ENCODE measurements around the genes FGF1 and TCERG1.

DNA sequence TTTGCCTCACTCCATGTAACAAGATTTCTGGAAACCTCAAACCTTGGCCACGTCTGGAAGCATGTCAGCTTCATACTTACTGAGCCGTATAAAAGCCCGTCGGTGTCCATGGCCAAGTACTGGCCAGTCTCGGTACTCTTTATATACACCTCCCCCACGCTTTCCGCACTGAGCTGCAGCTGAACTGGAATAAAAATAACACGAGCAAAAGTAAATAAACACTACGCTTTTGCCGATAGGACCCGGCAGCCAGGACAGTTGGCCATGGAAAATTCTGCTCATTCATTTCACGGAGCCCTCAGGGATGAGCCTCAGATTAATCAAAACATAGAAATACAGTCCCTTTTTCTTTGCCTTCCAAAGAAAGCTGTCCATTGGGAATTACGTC is 85.3 kb downstream of the FGF1 start:
- PRO-cap = no peak

GRCh38 chr5:142685858-142686802 is at the start of gene FGF1:
Gene FGF1 (minus strand): TSS chr5:142686090.
- PRO-cap = no peak

GRCh38 chr5:142698988-142699312 is 13.1 kb upstream of the FGF1 start:
- PRO-cap = no peak

DNA sequence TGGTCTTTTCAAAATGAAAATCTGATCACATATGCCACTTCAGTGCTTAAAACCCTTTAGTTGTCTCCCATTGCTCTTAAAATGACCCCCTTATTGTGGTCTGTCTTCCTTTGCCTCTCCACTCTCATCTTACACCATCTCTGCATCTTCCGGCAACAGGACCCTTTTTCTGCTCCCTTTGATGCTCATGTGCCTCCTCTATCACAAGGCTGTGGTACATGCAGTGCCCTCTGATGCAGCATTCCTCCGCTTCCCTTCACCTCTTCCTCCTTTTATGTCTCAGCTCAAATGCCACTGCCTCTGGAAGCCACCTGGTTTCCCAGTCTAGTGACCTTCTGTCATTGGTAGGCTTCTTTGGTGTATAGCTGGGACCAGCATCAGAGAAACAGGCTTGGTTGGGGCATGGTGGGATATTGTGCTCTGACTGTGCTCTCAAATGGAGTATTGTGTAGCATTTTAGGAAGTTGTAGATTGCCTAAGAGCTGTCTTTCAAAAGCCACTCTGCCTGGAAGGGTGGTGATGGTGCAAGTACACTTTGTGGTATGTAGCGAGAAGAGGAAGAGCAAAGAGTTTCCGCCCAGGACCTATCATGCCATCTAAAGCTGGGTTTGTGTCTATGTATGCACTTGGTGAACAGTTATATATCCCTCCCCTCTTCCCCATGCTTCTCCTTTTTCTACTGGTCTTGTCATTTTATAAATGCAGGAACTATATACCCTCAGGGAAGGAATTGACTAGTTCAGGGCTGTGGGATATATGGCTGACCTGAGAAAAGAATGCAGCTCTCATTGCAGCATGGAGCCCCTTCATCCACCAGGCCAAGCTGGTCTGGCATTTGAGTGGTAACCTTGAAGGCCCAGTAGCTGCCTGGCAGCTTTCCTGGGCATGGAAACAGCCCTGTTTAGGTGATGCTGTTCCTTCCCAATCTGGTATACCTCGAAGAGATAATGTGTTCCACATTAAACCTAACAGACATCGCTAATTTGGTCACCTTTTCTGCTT is 28.2 kb downstream of the ARHGAP26 start:
- PRO-cap = no peak

DNA sequence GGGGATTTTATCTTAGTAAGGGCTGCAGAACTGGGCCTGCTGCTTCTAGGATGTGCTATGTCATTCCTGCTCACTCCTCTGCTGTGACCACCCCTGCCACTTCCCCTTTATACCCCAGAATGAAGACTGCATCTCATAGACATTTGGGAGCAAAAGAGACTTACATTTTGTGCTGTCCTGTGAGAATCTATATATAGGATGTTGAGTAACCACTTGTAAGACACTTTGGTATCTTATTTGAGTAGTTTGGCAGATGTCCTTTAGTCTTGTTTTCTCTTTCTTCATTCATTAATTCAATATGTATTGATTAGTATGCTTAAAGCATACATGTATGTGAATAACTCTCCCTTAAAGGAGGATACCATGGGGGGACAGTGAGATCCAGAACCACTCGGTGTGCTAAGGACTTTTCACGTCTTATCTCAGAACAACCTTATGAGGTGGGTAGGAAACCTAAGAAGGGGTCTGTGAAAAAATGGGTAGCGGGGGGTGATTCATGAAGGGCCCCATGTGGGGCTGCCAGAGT is 76.4 kb downstream of the ARHGAP26 start:
- PRO-cap = no peak

DNA sequence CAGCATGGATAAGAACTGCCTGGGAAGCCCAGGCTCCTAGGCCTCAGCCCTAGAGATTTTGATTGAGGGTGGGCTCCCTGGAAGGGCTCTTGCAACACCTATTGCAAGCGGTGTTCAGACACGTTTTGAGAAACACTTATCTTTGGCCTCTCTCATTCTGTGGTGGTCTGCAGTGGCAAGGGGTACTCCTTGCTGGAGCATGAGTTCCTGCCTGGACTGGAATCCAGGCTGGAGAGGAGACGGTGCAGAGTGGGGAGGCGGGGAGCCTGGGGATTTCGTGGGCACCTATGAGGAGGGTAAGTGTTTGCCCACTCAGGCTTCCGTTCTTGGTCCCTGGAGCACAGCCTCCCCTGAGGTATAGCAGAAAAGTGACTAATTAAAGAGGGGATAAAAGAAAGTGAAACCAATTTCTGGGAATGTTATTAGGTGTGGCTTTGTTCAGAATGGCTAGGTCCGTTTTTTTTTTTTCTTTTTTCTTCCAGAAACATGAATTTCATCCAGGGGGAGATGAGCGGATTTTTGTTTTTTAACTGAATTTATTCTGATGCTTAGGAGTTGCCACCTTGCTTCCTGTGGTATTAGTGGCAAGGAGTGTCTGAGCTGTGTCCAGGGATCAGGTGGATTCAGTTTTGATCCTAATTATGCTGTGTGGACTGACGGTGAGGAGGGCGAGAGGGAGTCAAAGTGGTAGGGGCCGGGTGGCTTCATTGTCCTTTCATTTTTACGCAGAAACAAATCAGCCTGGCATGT is 90.9 kb downstream of the ARHGAP26 start:
- PRO-cap = no peak

DNA sequence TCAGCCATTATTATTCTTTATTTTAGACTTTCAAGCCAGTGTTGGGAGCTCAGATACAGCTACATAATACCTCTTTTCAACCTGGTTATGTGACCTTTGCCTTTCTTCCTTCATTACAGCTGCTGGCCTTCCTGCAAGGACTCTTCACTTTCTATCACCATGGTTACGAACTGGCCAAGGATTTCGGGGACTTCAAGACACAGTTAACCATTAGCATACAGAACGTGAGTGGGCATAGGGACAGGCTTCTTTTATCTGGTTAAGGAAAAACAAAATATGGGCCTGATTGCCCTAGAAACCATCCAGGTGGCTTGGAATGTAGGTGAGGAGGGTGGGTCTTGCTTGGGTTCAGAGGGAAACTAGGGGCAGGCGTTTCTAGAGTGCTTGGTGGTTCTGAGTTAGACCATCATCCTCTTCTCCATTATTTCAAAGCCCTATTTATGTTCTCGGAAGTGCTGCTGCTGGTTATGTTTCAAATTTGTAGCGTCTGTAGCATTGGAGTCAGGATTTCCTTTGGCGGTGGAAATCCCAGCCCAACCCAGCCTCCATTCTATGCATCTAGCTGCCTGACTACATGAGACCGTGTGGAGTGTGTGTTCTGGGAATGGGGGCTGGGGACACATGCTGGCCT is 131.8 kb downstream of the ARHGAP26 start:
- PRO-cap = no peak

DNA sequence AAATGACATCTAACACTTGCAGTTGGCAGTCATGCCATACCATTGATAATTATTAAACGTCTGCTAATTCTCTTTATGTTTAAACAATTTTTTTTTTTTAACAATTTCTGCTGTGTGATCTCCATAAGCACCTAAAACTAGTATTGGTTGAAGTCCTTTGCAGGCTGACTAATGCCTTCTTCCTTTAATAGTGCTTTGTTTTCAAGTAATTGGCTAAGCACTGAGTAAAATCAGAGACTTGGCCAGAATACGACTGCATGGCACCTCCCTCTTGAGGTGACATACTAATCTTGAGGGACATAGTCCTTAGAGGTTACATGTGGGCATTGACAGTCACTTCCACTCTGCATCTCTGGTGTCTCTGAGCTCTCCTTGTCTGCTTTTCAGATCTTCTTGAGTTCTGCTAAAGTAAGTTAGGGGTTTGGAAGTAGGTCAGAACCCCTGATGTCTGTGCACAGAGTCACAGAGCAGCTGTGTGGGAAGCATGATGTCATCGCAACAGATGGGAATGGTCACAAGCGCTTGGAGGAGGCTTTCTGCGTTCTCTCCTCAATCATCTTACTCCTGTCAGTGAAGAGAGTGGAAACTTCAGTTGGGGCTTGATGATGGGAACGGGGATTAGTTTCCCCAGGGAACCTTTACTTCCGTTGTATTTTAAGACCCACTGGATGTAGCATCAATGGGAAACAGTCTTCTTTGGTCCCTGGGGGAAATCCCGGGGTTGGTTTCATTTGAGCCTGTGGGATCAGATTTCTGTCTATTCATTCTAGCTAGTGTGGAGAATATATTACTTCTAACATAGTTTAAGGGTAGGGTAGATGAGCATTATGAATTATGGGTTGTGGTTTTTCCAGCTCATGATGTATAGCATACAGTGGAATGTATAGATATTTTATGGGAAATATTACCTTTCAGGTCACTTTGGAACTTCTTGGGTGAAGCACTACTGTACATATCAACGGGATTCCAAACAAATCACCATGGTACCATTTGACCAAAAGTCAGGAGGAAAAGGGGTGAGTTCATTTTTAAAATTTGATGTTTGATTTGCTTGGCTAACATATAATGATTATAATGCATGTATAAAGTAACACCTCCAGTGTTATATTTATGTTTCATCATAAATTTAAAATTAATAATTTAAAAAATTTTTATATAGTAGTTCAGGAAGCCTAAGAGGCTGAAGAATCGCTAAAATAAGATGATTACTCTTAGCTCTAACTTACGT is 137.0 kb downstream of the ARHGAP26 start:
- PRO-cap = no peak

DNA sequence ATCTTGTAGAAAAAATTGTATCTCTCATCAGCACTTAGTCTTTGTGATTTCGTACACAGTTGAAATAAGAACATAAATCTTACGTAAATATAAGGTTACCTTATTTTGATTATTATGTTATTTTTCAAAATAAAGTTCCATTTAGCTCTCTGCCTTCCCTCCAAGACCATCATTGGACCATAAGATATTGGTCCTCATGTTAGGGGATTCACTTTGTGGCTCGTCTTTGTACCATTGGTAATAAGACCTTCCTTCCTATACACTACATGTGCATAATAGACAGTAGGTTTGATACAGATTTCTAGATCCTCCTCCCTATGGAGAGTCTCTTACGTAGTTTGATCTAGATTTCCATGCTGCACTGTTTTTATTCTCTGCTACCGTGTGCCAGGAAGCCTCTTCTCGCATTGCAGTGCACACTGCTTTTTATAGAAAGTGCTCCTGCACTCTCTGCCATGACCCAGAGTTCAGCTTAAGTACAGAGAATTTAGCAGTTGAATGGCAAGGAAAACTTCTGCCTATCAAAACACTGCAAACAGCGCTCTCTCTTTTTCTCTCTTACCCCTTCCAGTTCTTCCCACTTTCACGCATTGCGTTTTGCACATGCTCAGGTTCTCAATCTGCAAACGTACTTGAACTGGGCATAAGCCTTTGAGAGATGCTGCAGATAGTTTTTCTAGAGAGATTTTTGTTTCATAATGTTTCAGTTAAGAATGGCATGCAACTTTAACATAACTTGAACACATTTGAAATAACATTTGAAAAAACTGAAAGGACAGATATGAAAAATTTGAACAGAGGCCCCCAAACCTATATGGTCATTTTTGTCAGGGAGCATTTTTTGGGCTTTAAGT is 187.3 kb downstream of the ARHGAP26 start:
- PRO-cap = no peak

DNA sequence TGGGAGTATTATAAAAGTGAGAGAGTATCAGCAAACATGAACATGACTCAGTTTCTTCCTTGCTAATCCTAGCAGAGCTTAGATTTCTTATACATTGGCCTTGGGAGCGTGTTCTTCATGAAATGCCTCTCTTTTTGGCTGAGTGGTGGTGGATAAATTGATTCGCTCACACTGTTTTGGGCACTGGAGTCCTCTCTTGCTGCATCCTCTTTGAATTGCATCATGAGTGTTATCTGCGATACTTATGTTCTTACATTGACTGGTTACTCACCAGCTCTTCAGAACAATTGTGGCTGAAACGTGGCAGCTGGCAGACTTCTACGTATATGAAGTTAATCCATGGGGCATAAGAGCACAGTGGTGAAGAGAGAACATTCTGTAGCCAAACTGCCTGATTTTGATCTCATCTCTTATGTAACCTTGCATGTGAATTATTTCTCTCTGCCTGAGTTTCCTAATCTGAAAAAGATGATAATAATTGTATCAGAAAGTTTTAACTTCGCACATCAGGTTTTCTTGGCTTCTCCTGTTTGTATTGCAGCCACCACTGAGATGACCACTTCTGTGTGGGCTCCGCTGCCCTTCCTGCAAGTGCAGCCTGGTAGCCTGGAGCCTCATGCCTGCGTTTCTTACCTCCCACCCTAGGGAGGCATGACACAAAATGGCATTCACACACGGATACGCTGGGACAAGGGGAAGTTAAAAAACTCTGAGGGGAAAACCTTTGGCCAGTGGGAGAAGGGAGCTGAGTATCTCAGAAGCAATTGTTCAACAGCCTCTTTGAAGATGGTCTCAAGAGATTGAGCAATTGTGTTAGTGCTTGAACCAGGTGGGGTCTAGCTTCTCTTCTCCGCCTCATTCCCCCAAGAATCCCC is 295.2 kb downstream of the ARHGAP26 start:
- PRO-cap = no peak

DNA sequence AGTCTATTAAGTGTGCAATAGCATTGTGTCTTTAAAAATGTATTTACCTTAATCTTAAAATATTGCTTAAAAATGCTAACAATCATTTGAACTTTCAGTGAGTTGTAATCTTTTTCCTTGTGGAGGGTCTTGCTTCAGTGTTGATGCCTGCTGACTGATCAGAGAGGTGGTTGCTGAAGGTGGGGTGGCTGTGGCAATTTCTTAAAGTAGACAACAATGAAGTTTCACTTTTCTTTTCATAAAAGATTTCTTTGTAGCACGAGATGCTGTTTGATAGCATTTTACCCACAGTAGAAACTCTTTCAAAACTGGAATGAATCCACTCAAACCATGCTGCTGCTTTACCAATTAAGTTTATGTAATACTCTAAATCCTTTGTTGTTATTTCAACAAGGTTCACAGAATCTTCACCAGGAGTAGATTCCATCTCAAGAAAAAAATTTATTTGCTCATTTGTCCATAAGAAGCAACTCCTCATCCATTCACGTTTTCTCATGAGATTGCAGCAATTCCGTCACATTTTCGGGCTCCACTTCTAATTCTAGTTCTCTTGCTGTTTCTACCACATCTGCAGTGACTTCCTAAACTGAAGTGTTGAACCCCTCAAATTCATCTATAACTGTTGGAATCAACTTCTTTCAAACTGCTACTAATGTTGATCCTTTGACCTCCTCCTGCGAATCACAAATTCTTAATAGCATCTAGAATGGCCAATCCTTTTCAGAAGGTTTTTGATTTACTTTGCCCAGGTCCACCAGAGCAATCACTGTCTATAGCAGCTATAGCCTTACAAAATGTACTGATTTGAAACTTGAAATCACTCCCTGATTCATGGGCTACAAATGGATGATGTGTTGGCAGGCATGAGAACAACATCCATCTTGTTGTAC is 50.6 kb downstream of the NR3C1 start:
- PRO-cap = no peak

GRCh38 chr5:143379380-143380114 is 23.9 kb downstream of the NR3C1 start:
- PRO-cap = no peak

DNA sequence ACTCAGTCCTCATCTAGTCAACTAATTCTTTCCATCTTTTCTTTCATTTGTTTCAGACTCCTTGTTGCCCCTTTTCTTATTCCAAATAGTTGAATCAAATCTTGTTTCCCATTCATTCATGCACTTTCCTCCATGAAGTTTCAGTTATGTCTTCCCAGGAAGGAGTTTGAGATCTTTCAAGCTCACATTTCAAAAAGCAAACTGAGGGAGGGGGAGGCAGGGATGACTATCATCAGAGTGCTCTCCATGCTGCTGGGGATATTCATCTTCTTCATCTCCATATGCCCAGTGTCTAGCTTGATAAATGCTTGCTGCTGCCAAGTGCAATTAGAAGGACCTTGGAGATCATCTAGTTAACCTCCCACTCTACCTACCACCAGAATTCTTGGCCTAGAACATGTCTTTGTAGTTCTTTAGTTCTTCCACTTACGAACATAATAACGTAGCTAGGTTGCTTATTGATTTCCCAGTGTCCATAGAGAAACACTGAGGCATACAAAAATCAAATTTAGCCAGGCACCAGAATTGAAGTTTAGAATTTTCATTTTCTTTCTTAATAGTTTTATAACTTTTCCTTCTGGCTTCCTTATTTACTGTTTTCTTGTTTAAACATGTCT is 14.4 kb downstream of the NR3C1 start:
- PRO-cap = no peak

GRCh38 chr5:145754469-145755019 is 80.6 kb downstream of the PRELID2 start:
- PRO-cap = no peak

DNA sequence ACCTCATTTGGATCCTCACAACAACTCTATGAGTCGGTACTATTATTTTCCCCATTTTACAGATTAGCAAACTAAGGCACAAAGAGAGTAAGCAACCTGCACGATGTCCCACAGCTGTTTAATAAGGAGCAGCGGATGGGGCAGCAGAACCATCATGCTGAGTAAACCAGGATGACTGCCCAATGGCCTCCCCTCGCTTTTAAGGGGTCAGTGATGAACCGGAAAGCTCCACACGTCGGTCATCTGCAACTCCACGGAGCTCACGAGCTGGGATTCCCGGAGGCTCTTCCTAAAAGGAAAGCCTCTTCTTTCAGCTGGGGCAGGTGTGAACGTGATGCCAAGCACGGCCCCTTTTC is 520 bp downstream of the PRELID2 start:
- PRO-cap = no peak

DNA sequence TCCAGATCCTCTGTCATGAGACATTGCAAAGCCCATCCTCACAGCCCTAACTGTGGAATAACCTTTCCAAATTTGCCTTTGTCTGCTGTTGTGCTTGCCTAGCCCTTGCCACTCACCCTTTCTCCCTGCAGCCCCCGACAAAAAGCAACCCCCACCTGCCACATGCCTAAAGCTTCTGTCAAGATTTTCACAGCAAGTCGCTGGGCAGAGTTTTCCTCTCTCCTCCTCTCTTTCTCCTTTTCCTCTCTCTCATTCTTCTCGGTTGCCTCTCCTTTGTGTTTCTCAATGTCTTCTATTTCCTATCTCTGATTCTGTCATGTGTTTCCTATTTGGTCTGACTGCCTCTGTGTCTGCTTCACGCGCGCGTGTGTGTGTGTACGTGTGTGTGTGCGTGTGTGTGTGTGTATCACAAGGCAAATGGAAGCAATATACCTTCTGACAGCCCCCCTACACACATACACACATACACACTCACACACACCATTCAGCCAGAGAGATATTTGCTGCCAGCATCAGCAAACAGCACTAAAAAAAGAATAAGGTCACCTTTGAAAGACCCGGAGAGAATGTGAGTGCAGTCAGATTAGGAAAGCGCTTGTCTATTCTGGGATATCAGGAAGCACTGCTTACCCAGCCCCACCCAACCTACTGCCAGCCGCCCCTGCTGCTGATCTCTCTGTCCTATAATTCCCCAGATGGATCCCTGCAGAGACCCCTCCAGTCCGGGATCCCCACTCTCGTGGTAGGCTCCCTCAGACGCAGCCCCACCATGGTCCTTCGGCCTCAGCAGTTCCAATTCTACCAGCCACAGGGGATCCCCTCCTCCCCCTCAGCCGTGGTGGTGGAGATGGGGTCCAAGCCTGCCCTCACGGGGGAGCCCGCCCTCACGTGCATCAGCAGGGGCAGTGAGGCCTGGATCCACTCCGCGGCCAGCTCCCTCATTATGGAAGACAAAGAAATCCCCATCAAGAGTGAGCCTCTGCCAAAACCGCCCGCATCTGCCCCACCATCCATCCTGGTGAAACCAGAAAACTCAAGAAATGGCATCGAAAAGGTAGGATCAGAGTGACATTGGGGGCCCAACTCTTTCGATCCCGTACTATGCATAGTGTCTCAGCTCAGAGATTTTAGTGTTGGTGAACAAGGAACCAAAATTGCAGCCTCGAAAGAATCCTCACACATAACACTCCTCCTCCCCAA is 45.8 kb downstream of the PLAC8L1 start:
- PRO-cap = no peak

GRCh38 chr5:146446725-146447427 is at the start of gene TCERG1:
Gene TCERG1 (plus strand): TSS chr5:146447333.
- PRO-cap = bidirectional peak, plus-strand start at chr5:146447311, minus-strand start at chr5:146447111

DNA sequence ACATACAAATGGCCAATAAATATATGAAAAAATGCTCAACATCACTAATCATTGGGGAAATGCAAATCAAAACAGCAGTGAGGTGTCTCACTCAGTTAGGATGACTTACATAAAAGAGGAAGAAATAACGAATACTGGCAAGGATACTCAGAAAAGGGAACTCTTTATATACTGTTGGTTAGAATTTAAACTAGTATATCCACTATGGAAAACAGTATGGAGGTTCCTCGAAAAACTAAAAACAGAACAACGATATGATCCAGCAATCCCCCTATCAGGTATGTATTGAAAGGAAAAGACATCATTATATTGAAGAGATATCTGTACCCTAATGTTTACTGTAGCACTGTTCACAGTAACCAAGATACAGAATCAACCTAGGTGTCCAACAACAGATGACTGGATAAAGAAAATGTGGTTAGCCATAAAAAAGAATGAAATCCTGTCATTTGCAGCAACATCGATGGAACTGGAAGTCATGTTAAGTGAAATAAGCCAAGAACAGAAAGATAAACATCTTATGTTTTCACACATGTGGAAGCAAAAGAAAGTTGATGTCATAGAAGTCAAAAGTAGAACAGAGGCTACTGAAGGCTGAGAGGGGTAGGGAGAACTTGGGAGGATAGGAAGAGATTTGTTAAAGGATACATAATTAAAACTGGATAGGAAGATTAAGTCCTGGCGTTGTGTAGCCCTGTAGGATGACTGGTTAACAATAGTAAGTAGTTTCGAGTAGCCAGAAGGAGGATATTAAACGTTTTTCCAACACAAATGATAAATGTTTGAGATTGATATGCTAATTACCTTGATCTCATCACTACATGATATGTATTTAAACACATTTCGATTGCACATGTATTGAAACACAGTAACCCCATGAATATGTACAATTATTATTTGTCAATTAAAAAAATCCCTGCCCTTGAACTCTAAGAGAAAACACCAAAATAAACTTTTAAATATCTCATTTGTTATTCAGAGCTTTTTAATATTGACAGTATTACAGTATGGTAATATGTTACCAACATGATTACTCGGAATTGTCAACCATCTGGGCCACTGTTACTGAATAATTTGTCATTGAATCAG is 27.2 kb downstream of the GPR151 start:
- PRO-cap = no peak

- PRO-cap = no peak
Measured at GRCh38 chr5:147081253-147081748, 153.5 kb upstream of the STK32A start.

DNA sequence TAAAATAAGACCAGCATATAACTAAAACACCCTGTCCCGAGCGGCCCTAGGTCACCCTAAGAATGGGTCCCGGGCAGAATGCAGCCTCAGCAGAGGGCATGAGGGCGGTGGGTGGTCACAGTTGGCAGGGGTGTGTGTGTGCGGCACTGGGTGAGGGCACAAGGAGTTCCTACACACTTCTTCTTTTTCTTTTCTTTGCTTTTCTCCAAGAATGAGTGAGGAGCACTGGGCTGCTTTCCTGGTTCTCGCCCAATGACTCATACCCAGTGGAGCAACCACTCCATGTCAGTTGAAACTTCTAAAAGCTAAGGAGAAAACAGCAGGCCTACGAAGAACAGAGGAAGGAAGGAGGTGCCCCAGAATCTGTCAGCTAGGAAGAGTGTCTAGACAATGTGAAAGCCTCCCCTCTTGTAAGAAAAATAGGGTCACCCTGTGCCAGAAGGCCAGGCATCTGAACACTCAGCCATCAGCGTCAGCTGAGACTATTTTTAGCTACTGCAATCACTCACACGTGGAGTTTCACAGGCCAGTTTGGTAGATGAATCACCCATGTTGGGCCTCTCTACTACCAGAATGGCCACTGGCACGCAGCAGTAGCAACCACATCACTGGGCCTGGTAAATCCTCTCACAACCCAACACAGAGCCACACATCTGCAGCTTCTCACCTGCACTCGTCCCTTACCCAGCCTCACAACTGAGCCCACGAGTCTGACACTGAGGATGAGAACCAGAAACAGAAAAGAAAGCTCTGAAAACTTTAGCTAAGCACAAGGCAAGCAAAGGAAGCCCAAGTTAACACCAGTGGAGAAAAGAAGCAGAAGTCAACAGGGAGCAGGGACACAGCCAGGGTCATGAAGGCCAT is 105.7 kb downstream of the DPYSL3 start:
- PRO-cap = no peak

Measured in trachea (tissue), 1 donor.